Bile duct (tissue), 1 donor: ENCODE measurements around the genes MRPS21, CTXND2 and POGZ.

DNA sequence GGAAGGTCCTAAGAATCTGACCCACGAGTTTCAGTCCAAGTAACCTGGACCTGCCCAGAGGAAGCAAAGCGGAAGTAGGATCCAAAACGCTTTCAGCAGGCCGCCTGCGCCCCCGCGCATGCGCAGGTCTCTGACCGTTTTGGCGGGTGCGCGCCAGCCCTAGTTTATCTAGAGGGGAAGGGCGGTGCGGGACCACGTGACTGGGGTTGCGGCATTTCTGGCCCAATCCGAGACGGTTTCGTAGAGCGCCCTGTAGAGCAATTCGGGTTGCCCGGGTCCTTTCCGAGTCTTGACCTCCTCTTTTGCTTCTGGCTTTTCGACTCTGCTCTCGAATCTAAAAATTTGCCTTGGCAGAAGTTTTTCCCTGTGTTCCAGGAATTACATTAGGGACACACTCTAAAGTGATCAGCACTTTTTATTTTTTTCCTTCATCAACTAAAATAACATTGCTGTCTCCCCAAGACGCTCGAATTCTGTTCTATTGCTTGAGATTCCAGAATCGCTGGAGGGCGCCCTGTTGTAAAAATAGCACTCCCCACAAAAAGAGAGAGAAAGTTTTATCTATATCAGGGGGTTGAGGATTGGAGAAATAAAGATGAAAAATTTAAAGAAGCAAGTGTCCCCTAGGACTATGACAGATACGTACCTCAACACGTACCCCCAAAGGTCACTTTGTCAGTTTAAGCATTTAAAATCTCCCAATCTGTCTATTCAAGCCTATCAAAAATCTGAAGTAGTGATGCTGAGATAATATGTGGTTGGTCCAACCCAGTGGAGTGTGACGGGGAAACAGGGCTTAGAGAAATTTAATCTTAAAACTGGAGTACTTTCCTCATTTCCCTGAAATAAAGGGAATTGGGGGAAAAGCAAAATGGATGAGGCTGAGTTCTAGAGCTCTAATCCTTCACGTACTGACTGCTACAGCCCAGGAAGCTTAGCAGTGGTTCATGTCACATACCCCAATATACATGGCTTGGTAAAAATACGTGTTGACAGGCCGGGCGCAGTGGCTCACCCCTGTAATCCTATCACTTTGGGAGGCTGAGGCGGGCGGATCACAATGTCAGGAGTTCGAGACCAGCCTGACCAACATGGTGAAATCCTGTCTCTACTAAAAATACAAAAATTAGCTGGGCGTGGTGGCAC lies 22.0 kb downstream of the ANP32E start:
- PRO-cap: bidirectional peak, plus-strand start at position 260 of the sequence, minus-strand start at position 120 of the sequence; unidirectional peak, minus-strand start at position 475 of the sequence

DNA sequence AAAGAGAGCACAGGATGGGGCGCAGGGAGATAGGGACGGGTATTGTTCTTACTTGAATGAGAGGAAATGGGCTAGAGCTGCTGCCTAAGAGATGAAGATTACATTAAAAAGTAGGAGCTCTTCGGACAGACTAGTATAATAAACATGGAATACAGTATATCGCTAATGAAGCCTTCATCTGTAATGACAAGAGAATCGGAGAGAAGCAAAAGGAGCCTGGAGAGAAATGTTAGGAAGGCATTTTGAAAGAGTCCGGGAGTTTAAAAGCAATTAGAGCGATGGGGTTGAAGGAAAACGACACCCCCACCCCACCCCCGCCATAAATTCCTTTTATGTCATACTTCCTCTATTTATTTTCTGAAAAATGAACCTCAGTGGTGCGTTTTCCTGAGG lies 525 bp upstream of the APH1A start:
- PRO-cap: no peak

DNA sequence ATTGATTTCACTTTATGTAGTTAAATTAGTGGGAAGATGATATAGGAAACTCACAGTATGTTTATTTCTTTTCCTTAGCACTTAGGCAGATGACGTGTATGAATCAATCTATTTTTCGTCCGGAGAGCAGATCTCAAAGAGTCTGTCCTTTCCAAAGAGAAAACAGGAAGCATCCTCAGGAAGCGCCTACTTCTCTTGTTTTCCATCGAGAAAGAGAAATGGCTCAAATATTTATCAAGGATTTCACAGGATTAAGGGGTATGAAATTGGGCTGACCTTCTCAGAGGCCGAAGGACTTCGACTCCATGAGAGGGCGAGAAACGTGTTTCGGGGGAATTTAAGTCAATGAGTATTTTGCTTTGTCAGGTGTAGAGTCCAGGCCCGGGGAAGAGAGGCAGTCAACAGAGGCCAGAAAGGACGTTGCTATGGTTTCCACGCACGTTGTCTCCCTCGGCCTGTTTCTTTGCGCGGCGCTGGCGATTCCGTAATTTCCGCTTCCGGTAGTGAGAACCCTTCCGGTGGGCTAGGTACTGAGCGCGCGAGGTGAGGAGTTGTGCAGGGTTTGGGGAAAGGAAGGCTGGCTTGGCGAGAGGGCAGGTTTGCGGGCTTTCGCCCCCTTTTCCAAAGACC lies at the start of gene MRPS21:
MRPS21 (plus strand) TSS at position 506 of the 630 bp plus-strand sequence.
- PRO-cap: bidirectional peak, plus-strand start at position 506 of the sequence, minus-strand start at position 403 of the sequence

- PRO-cap: no peak
These were observed 17.2 kb upstream of the RPRD2 start for GRCh38 chr1:150346455-150347408.

GRCh38 chr1:150516004-150516784 lies 8.3 kb downstream of the ECM1 start:
- PRO-cap: no peak

DNA sequence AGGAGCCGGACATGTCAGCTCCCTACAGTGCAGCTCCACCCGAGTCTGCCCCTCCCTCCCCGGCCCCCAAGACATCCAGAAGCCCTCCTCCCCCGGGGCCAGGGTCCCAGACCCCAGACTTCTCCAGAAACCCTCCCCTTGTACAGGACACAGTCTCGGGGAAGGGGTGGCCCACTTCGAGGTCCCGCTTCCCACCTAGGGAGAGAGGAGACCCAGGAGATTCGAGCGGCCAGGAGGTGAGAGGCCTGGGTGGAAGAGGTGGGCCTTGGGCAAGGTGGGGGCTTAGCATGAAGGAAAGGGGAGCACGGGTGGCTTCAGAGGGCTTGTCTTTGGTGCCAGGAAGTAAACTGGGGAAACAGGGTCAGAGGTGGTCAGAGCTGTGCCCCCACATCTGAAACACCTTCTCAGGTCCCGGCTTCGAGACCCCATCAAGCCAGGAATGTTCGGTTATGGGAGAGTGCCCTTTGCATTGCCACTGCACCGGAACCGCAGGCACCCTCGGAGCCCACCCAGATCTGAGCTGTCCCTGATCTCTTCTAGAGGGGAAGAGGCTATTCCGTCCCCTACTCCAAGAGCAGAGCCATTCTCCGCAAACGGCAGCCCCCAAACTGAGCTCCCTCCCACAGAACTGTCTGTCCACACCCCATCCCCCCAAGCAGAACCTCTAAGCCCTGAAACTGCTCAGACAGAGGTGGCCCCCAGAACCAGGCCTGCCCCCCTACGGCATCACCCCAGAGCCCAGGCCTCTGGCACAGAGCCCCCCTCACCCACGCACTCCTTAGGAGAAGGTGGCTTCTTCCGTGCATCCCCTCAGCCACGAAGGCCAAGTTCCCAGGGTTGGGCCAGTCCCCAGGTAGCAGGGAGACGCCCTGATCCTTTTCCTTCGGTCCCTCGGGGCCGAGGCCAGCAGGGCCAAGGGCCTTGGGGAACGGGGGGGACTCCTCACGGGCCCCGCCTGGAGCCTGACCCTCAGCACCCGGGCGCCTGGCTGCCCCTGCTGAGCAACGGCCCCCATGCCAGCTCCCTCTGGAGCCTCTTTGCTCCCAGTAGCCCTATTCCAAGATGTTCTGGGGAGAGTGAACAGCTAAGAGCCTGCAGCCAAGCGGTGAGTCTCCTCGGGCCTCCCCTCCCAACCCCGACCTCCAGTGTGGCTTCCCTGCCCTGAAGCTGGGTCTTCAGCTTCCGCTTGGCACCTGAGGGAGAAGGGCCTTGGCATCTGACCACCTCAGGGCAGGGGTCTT lies 4.2 kb downstream of the ADAMTSL4 start:
- PRO-cap: no peak

DNA sequence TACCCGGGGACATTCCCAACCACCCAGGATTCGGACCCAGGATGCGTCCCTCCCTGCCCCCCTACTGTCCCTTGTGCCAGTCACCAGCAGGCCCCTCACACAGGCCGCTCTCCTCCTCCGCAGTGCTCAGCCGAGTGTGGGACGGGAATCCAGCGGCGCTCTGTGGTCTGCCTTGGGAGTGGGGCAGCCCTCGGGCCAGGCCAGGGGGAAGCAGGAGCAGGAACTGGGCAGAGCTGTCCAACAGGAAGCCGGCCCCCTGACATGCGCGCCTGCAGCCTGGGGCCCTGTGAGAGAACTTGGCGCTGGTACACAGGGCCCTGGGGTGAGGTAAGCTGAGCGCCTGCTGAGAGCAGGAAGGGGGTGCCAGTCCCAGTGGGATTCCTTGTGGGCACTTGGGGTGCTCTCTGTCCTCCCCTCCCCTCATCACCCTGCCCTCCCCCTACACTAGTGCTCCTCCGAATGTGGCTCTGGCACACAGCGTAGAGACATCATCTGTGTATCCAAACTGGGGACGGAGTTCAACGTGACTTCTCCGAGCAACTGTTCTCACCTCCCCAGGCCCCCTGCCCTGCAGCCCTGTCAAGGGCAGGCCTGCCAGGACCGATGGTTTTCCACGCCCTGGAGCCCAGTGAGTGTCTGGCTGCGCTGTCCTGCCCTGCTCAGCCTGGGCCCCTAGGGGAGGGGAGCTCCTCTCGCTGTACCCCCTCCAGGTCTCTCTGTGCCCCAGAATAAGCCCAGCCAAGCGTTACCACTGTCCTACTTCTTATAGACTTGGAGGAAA lies 9.8 kb downstream of the ADAMTSL4 start:
- PRO-cap: bidirectional peak, plus-strand start at position 312 of the sequence, minus-strand start at position 162 of the sequence

GRCh38 chr1:150560718-150560935 lies 11.4 kb downstream of the ADAMTSL4 start:
- PRO-cap: no peak

- PRO-cap: bidirectional peak, plus-strand start at chr1:150578197, minus-strand start at chr1:150577850
These were observed 1.8 kb downstream of the MCL1 start for GRCh38 chr1:150577609-150578010.

DNA sequence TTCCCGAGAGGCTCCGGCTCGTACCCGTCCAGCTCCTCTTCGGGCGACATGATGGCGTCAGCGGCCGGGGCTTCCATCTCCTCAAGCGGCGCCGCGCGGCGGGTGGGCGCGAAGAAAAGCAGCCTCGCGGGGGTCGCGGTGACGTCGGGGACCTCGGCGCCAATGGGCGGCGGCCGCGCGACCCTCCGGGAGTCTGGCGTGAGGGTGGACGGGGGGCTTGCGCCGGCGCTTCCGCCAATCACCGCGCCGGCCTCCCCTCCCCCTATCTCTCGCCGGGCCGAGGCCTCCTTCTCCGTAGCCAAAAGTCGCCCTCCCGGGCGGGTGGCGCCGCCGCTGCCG lies 317 bp downstream of the MCL1 start:
- PRO-cap: no peak

DNA sequence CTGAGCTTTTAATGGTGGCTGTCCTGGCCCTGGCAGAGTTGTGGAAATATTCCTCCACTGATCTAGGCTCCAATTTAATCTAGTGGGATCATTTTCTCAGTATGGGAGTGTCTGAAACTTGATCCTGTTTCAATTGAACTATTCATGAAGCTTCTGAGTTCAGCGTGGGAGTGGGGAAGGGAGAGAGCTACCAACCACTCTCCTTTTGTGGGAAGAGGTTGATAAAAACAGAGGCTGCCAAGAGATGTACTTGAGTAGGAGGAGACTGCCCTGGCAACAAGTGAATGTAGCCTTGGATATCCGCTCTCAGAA lies at the start of gene CTXND2:
CTXND2 (plus strand) TSS at position 136 of the 312 bp plus-strand sequence.
- PRO-cap: no peak

GRCh38 chr1:150973665-150974133 lies 936 bp downstream of the CERS2 start:
- PRO-cap: unidirectional peak, plus-strand start at chr1:150973698

DNA sequence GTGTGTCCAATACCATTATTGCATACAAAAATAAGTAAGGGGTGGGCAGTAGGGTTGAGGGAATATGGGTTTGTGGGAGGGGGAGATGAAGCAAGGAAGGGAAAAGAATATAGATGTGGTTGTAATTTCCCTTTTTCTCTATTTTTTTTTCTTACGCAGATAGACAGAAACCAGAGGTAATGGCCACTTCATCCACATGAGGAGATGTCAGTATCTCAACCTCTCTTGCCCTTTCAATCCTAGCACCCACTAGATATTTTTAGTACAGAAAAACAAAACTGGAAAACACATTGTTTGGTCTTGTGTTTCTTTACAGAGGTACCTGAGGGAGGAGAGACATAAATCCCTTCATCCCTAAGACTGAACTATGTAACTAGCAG lies 2.7 kb downstream of the C1orf56 start:
- PRO-cap: no peak

DNA sequence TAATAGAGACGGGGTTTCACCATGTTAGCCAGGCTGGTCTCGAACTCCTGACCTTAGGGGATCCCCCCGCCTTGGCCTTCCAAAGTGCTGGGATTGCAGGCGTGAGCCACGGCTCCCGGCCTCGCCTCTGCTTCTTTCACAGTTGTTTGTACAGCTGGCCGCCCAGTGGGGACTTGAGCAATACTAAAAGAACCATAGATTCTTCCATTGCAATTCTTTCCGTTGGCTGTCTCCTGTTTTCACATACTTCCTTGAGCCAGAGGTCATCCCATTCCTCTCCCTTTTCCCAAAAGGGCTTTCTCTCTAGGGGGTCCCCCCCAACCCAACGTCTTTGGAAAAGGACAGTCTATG lies 1.1 kb downstream of the GABPB2 start:
- PRO-cap: no peak

DNA sequence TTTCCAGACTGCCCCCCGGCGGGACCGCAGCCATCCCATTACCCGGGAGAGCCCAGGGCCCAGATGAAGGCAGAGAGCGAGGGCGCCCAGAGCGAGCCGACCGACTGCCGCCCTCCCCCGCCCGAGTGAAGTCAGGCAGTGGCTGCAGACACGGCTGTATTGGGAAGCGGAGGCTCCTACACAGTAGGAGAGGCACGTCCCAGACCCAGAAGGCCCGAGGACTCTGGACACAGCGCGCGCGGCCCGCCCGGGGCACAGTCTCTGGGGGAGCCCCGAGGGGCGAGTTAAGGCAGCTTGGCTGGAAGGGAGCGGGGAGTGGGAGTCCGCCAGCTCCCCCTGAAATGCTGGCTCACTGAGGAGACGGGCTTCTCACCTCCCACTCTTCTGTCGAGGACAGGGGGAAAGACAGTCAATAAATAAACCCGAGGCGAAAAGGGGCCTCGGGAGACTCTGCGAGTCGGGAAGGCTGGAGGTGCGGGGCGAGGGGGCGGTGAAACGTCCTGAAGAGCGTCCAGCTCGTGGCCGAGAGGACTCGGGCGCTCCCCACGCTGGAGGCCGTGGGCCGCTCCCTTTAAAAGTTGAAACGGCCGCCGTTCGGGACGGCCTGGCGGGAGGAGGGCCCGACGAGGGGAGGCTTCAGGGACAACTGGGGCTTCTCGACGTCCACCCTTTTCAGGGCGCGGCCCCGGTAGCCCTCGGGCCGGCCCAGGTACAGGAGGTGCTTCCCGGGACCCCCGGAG lies 14.3 kb downstream of the SEMA6C start:
- PRO-cap: bidirectional peak, plus-strand start at position 211 of the sequence, minus-strand start at position 127 of the sequence

GRCh38 chr1:151166362-151167070 lies 572 bp downstream of the SCNM1 start:
- PRO-cap: no peak

DNA sequence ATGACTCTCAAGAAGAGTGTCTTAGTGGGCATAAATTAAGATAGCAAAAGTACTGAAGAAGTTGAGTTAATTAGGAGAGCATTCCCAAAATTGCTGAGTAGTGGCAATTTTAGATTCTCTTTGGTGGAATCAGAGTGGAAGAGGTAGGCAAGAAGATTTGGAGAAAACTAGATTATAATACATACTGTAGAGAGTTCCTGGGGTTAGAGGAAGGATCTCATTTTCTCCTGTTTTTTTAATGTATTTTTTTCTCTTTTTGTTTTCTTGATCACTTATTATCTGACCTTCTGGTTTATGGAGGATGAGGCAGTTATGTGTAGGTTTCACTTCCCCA lies 16.8 kb upstream of the PSMD4 start:
- PRO-cap: no peak

- PRO-cap: no peak
These were observed 8.2 kb downstream of the ZNF687 start for GRCh38 chr1:151290347-151290574.

DNA sequence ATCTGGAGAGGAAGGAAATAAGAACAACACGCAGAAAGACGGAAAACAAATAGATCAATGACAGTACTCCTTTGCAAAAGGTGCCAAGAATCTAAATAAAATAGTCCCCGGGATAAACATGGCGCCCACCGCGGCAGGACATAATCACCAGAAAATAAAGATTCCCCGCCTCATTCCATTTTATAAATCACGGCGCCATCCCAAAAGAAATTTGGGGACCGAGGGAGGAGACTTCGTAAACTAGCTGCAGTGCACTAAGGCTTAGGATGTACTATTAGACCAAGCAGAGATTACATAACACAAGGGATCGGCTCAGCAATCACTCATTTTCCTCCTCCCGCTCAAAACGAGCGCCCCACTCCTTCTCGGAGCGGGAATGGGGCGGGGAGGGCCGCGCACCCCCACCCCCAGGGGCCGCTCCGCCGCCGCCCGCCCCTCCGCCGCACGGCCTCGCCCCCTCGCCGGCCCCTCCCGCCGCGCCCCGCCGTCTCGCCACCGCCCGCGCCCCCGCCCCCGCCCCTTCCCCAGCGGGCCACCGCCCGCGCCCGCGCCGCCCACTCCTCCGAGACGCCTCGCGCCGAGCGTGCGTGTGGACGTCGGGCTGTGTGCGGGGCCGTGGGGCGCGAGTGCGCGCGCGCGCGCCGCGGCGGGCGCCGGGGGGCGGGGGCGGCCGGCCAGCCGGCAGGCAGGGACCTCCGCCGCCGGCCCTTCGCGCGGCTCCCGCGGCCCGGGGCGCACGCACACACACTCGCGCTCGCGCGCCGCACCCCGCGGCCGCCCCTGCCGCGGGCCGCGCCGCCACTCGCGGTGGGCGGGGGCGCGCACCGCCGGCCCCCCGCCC lies 891 bp downstream of the POGZ start:
- PRO-cap: bidirectional peak, plus-strand start at position 208 of the sequence, minus-strand start at position 273 of the sequence; bidirectional peak, plus-strand start at position 565 of the sequence, minus-strand start at position 609 of the sequence

GRCh38 chr1:151459024-151459744 lies at the start of gene POGZ:
Gene POGZ, minus strand, starts transcription at chr1:151459494.
- PRO-cap: bidirectional peak, plus-strand start at chr1:151459257, minus-strand start at chr1:151459179; bidirectional peak, plus-strand start at chr1:151459547, minus-strand start at chr1:151459477